Paraaortic lymph node (tissue), 1 donor: ENCODE data around the gene GNA13.

DNA sequence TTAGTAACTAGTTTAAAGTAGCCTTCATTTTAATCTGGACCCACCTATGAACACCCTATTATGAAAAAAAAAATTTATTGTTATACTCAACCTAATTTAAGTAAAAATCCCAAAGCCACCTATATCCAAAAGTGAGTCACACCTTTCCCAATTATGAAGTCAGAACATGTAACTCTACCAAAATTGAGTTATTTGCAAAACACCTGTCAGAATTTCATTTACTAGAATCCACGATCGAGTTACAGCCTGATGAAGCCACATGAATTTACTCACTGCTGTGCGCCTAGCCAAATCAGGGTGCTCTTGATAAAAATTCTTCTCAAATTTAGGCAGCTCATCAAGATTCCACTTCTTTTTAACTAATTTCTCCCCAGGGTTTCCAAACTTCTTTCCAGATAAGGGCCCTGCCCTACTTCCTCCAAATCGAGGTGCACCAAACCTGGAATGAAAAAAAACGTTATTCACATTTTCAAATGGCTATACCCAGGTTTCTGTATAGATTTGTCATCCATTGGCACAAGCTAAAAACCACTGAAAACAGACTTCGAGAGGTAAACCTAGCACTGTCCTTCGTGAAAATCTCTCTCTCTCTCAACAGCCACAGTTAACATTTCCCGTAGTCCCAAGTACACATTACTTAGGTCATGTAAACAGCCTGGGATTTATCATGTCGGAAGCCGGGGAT is 1.5 kb downstream of the DDX5 start:
- PRO-cap: no peak

GRCh38 chr17:64507118-64507257 is 211 bp downstream of the CEP95 start:
- PRO-cap: no peak

DNA sequence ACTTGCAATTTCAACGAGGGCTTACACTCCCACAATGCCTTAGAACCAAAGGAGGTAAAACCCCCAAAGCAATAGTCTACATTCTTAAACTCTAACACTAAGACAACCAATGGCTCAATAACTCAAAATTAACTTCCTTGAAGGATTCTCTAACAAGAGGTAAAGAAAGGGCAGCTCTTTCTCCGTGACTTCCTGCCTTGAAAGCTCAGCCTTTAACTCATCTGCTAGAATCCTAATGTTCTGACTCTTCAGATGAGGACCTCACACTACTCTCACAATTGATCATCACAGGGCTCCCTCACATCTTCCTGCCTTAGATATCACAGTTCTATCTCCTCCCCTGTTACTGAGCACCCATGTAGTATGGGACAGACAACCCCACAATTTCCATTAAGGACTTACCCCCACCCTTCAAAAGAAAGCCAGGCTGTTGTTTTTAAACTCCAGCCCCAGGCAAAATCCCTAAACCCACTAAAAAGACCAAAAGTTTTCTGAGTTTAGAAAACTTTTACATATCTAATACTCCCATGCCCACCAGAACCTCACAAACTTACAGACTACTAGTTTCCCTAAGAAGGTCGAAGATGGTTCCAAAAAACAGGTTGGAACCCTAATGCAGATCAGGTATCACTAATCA is 33.4 kb downstream of the SMURF2 start:
- PRO-cap: no peak

DNA sequence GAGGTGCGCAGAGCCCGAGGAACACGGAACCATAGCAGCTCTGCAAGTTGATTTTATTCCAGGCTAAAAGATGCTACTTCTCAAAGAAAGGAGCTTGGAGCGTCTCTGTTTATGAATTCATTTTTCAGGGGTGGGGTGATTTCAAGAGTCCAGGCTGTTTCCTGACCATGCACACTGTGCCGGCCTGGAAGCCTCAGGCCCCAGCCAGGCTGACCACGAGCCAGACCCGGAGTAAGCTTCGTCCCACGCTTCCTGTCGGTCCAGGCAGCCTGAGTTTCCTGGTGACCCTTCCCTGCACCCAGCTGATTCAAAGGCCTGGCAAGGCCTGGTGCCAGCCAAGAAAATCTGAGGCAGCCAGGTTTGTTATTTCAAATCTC is 62.1 kb upstream of the SMURF2 start:
- PRO-cap: no peak

DNA sequence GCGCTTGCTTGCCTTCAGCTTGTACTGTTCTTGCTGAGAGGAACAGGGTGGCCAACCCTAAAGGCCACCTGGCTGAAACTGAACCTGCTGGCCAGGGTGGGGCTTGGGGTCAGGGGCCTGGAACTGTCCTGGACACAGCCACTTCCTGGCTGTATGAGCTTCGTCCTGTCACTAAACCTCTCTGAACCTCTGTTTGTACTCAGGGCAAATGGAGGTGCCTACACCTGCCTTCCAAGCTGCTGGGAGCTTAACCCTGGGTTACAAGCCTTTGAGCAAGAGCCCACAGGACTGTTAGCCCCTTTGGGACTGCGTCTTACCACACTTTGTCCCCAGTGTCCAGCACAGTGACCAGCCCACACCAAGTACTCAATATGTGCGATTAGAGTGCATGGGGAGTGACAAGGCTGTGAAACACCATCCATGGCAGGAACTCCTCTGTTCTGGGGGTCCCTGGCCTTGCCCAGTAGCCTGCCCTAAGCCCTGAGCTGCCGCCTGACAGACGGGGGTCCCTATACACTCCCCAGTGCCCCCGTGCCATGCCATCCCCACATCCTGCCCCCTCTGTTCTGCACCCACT is 112.7 kb upstream of the SMURF2 start:
- PRO-cap: no peak

- PRO-cap: bidirectional peak, plus-strand start at chr17:64780467, minus-strand start at chr17:64780340
Observed at GRCh38 chr17:64780030-64781024, 118.2 kb upstream of the SMURF2 start.

- PRO-cap: no peak
Observed at GRCh38 chr17:64836055-64836320, 83.3 kb downstream of the LRRC37A3 start.

DNA sequence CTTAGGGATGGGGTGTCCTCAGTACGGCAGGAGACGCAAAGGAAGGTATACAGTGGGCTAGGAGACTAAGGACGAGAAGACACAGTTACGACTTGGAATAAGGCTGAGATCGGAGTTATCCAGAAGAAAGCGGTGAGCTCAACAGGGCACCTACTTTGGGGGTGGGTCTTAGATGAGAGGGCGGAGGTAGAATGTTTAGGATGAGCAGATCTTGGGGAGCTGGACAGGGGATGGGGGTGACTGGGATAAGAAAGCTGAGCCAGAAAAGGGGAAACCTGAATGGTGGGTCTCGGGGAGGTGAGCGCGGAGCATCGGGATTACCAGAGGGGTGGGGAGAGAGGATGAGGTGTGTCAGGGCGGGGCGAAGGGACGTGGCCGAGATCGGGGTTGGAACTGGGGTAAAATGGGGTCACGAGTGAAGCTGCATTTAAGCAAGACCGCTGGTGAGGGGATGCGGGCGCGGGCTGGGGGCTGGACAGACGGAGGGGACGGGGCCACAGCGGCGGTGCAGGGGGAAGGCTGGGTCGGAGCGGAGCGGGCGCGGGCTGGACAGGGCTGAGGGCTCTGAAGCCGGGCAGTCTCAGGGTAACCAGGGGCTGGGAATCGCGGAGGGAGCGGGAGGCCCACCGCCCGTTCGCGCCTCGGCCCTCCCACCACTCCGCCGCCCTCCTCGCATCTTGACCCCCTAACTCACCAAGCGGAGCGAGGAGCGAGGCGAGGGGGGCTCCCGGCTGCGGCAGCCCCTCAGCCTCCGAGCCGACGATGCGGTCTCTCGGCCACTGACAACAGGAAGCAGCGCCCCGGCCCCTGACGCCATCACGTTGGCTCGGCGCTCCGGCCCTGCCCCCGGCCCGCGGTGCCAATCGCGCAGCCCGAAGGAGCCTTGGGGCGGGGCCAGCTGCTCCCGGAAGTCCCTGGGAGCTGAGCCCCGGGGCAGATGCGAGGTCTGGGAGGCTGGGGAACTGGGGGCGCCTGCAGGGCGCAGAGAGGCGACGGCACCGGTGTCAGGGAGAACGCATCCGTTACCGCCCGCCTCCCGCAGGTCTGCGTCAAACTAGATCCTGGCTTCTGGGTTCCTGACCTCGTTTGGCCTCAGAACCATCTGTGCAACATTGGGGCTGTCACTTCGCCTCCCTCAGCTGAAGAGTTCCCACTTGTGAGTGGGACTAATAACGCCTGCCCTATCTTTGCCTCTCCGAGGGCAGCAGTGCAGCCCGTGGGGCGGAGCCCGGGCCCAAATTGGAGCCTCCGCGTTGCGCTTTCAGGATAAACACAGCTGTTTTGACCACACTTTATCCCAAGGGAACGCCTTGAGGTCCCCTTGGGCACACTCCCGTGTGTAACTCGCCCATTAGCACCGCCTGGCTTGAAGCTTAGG is 82.4 kb downstream of the LRRC37A3 start:
- PRO-cap: bidirectional peak, plus-strand start at position 987 of the sequence, minus-strand start at position 746 of the sequence

GRCh38 chr17:64918430-64919305 is 610 bp downstream of the LRRC37A3 start:
- PRO-cap: no peak

DNA sequence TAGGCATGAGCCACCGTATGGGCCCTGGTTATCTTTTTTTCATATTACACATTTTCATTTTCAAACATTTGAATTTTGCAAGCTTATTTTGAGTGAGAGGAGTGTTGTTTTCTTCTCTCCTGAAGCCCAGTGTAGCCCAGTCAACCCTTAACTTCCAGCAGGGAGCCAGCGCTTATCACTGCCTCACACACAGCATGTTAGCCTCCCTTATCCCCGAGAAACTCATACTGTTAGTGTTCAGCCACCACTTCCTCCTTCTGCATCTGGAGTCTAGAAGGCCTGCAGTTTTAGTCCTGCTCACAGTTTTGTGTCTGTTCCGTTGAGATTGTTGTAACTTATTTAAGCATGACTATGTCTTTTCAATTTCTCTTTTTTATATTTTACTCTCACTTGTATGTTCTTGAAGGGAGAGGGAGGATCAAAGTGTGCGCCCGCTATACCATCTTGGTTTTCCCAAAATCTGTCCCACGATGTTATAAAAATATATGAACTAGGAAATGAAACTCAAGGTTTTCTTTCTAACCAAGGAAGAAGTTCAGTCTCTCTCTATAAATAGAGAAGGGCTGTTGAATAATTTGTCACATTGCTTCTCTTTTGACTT is 3.7 kb upstream of the LRRC37A3 start:
- PRO-cap: no peak

DNA sequence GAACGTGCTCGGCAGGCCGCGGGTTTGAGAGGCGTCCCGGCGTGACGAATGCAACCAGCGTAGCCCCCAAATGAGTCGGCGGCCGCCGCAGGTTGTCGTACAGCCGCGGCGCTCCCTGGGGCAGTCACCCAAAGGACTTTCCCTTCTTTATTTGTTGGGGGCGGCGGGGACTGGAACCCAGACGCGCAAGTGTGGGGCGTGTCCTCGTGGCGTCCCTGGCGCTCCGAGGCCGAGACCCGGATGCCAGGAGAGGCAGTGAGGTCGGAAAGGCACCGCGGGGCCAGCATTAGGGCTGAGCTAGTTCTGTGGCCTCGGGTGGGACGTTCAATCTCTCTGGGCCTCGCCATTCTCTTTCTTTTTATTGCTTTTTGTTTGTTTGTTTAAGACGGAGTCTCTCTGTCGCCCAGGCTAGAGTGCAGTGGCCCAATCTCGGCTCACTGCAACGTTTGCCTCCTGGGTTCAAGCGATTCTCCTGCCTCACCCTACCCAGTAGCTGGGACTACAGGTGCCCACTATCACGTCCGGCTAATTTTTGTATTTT is 56.7 kb upstream of the LRRC37A3 start:
- PRO-cap: bidirectional peak, plus-strand start at position 180 of the sequence, minus-strand start at position 117 of the sequence; bidirectional peak, plus-strand start at position 255 of the sequence, minus-strand start at position 217 of the sequence

DNA sequence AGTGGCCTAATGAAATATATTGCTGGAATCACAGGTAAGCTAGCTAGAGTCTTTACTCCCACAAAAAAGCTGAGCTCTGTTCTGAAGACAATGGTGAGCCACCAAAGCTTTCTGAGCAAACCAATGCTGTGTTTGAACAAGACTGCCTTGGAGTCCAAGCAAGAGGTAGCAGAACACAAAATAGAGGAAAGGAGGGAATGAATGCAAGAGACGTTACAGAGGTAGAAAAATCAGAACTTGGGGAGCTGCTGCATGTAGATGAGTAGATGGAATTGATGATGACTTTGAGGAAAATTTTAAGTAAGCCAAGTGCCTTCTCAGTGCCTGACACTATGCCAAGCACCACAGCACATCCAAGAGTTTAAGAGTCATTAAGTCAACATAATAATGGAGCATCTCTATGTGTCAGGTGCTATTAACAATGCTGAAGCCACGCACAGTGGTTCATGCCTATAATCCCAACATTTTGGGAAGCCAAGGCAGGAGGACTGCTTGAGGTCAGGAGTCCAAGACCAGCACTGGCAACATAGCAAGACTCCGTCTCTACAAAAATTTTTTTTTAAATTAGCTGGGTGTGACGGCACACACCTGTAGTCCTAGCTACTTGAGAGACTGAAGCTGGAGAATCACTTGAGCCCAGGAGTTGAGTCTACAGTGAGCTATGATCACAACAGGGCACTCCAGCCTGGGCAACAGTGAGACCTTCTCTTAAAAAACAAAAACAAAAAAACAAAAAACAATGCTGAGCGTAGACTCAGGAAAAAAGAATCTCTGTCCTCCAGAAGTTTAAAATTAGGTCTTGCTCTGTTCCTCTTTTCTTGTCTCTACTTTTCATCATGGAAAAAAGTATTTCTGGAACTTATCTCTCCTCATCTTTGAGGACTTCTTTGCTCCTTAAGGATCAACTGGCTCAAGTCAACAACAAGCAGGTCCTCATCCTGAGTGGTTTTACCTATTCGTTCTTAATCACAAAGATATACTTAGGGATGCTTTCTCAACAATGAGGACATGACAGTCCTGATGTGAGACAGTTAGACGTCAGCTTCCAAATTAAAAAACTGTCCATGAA is 6.2 kb downstream of the GNA13 start:
- PRO-cap: no peak

DNA sequence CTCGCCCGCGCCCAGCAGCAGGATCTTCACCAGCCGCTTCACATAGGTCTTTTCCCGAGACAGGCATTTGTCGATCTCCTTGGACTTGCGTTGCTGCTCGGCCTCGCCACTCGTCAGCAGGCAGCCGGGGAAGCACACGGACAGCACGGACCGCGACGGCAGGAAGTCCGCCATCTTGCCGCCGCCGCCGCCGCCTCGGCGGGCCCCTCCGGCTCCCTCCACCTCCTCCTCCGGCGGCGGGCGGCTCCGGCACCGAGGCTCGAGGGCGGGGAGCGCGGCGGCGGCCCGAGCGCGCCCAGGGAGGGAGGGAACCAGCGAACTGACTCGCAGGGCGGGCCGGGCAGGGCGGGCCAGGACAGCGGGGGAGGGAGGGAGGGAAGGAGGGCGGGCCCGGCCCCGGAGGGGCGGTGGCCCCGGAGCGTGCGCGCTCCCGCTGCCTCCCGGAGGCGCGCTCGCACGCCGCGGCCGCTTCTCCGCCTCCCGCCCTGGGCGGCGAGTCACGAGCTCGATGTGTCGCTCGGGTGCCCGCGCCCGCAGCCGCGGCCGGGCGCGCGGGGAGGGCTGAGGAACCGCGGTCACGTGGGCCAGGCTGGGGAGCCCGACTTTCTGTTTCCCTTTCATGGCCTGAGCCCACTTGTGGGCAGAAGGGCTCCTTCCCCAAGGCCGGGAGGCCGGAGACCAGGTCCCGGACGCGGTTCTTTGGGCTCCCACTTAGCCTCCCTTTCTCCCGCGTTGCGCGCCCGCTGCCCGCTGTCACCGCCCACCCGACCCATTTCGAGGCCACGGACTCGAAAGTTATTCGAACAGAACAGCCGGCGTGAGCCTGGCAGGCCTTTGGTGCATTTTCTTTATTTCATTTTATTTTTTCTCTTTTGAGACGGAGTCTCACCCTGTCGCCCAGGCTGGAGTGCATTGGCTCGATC is at the start of gene GNA13:
Gene GNA13 (minus strand): TSS at position 321 of the 923 bp plus-strand sequence.
- PRO-cap: bidirectional peak, plus-strand start at position 520 of the sequence, minus-strand start at position 321 of the sequence

DNA sequence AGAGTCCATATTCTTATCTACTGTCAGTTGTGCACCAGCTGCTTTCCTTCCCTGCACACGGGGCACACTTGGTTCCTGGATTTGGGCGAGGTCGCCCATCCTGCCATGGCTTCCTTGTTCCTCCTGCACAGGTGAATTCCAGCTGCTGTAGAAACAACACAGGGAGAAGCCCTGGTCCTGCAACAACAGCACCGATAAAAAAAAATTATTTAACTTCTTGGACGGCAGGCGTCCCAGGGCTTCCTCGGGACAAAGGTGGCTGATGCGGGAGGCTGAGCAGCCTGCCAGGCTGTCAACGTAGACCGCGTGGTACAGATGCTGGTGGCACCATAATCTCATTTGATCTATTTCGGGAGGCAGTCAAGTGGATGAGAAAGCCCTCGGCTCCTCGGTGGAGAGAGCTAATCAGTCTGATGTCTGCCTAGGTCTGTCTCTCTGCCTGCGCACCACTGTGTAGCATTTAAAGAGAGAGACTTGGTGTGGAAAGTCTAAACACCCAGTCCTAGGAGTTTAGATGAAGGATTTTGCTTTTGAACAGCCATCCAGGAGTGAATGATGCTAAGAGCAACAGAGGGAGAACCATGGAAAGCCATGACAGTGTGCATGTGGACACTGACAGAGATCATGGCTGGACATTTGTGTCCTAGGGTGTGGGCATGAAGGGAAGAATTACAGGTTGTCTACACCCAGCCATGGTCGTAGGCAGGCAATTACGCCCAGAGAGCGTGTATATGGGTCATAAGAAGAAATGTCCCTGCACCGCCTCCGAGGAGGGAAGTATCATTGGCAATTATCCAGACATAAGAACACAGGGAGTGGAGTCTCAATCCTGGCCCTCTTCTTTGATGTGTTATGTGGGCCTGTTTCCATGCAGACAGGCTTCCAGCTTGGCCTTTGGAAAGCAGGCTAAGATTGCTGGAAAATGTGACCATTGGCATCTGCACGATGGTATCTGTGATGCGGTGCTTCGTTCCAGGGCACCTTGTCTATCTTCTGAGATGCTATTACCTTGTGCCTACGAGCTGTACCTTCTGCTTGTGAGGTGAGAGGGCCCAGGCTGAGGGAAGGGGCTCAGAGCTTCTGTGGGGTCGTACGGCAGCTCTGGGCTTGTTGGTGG is 19.5 kb downstream of the RGS9 start:
- PRO-cap: no peak

- PRO-cap: no peak
Observed at GRCh38 chr17:65183976-65184383, 46.8 kb downstream of the RGS9 start.

DNA sequence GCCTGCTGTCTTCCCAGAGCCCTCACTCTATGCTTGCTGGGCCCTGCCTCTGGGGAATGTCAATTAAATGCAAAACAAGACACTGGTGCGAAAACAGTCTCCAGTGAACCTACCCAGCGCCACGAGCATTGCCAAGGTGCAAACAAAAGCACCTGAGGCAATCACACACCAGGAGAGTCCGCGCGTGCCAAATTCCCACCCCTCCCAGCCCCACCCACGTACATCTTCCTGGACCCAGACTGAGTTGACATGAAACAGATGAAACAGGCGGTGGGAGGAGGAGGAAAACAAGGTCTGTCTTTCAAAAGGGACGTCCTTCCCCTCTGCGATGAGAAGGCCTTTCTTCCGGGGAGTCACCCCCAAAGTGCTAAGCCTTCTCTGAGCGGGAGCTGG is 200.5 kb downstream of the AXIN2 start:
- PRO-cap: no peak

DNA sequence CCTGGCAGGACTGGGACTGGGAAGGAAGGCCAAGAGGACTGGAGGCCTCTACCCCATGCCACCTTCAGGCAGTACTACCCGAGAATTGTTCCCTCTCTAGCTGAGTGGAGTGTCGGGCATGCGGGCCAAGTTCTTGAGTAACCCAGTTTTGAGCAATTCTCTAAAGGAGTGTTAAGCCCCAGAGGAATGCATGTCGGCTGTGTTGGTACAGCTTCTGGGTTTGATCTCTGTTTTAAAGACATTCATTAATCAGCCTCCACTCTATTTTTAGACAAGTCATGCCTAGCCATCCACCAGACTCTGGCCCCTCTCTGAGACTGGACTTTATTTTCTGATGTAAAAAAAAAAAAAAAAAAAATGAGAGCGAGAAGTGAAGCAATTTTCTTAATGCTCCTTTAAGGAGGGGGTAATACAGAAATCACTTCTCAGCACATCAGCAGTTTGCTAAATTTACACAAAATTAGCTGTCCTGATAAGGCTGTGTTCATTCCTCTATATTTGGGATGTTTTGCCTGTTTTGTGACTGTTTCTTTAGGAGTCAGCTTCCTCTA is 88.7 kb downstream of the AXIN2 start:
- PRO-cap: no peak

DNA sequence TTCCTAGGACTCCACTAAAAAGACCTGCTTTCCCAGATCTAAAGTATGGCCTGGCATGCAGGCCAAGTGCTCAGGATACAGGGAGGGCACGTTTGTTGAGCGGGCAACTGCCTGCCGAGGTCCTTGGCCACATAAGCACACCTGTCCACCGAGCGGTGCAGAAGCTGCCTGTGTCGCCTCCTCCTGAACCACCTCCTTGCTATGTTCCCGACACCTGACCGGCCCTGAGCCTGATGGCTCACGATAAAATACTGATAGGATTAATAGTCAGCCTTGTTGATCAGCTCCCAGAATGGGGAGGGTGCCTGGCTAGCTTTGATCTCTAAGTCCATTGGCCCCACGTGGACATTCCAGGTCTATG is 33.7 kb downstream of the AXIN2 start:
- PRO-cap: no peak

GRCh38 chr17:66222543-66223345 is 6.5 kb downstream of the APOH start:
- PRO-cap: no peak

GRCh38 chr17:66223348-66223981 is 5.8 kb downstream of the APOH start:
- PRO-cap: no peak